ENCODE data around the genes MYO18A, CRYBA1 and CPD.

DNA sequence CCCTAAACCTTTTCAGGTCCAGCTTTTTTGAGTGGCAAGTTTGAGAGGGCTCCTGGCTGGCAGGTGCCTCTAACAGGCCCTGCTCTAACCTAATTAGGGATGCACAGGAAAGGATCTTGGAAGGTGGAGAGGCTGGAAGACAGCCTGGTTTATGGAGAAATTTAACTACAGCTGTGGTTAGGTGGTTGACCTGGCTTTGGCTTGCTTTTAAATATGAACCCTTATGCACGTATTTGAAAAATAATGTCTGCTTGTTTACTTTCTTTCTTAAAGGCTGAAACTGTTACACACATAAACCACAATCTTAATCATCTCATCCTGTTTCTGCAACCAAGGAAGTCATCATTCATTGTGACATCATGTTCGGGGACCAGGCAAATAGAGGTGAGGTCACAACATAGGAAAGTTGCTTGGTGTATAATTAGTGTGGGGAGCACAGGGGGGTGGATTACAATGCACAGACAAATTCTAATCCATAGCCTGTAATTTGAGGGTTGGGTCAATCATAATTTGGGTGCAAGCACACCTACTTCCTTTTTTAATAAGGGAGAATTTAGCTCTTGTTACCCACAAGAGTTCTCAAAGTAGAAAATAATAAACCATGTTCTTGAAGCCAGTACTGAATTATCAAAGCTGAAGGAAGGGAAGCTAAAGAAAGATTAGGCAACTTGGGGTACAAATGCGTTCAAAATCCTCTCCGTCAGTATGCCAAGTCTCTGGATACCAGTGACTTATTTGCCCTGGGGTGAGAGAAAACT, 23.2 kb upstream of the DHRS13 start:
- RRBS: no CpG with 5 or more reads among the region's 4 CpGs

DNA sequence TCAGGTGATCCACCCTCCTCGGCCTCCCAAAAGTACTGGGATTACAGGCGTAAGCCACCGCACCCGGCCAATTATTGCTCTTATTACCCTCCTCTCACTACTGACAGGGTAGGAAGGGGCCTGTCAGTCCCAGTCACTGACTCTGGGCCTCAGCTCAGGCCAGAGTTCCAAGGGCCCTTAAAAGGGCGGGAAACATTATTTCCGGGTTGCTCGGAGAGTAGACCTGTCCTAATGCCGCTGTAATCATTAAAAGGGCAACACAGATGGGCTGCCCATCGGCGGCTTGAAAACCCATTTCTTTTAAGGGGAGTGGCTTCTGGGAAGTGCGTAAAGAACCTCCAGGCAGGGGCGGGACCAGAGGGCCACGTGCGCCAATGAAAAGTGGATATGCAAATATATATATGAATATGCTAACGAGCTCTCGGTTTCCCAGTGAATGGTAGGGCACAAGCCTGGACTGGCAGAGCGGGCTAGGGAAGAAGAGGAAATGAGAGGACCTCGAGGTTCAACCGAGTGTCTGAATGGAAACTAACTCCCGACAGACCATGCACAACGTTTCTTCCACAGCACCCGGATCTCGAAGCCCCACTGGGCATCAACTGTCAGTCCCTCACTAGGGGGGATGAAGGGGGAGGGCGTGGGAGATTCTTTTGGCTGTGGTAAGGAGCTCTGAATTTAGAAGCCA, 26.7 kb downstream of the PIPOX start:
- RRBS: no CpG with 5 or more reads among the region's 24 CpGs

- RRBS: no CpG with 5 or more reads among the region's 14 CpGs
Observed at GRCh38 chr17:29094544-29095269, 51.8 kb downstream of the PIPOX start.

- RRBS: no CpG with 5 or more reads among the region's 19 CpGs
Observed at GRCh38 chr17:29140632-29141895, 39.1 kb downstream of the MYO18A start.

DNA sequence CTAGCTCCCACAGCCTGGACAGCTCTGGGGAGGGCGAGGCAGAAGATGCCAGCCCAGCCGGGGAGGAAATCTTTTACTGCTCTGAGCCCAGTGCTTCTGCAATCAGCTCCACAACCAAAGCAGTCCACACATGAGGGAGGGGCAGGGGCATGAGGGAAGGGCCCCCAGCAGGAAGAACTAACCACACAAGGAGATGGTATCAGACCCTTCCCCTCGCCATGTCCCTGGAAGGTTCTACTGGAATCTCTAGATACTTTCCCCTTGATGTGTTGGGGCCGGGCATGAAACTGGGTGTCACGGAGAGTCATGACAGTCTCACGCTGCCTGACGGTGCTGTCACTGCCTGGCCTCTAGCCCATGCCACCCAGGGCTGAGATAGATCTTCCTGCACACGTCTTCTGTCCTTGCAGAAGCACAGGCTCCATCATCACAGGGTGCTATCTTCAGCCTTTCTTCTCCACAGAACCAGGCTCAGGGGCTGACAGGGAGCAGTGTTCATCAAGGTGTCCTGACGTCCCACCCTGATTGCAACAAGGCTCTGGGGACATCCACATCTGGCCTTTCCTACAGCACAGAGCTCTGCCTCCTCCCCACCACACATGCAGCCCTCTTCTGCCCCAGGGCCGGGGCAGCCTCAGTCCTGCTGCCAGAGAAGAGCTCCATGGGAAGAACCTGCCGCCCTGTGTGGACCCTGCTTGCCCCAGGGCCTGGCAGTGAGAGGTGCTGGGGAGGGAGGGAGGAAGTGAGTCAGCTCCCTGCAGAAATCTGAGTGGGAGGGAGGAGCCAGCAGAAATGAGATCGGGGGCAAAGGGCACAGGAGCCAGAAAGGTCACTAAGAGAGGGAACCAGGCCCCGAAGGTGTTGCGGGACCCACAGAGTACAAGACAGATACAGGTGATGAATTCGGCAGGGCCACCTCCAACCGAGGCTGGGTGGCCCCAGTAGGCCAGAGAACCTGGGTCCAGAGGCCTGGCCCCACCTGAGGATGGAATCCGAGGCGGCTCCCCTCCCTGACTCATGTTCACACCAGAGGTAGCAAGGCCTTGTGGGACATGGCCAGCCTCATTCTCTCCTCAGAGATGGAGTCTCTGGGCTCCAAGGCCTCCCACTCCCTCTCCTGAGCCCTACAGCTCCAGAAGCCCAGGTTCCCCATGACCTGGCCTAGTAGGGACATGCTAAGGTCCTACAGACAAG, 25.1 kb downstream of the MYO18A start:
- RRBS: no CpG with 5 or more reads among the region's 18 CpGs

- RRBS: 2% methylated on average over 30 of the region's 76 CpGs
Observed at GRCh38 chr17:29179946-29180604, at the start of gene MYO18A. Gene MYO18A (minus strand): TSS chr17:29180398.

GRCh38 chr17:29240801-29241678, 5.6 kb upstream of the CRYBA1 start:
- RRBS: no CpG with 5 or more reads among the region's 5 CpGs

DNA sequence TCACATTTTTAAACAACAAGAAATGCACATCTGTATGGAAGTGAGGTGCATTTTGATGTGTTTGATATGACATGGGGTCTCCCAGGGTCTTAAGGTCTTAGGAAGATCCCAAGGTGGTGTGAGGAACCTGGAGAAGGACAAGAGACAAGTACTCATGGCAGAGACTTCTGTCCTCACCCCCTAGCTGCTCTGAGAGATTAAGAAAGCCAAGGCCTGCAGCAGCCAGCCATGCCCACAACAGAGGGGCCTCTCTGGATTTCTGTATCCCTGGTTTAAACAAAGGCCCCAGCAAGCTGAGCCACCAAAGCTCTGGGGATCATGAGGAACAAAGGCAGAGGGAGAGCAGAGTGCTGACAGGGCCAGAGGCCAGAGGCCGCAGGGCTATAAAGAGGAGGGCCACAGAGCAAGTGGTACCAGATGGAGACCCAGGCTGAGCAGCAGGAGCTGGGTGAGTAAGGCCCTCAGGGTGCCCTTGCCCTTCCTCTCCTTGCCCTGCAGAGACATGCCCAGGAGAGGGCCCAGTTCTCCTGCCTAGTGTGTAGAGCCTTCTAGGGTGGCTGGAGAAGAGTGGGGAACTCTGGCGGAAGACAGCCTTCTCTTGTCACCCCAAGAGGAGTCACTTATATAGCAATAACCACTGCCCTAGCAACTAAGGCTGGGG, at the start of gene CRYBA1:
Gene CRYBA1 (plus strand): TSS at position 413 of the 661 bp plus-strand sequence.
- RRBS: no CpG with 5 or more reads among the region's 2 CpGs

GRCh38 chr17:29277271-29277603, 16.7 kb downstream of the NUFIP2 start:
- RRBS: no CpG with 5 or more reads among the region's 1 CpG

DNA sequence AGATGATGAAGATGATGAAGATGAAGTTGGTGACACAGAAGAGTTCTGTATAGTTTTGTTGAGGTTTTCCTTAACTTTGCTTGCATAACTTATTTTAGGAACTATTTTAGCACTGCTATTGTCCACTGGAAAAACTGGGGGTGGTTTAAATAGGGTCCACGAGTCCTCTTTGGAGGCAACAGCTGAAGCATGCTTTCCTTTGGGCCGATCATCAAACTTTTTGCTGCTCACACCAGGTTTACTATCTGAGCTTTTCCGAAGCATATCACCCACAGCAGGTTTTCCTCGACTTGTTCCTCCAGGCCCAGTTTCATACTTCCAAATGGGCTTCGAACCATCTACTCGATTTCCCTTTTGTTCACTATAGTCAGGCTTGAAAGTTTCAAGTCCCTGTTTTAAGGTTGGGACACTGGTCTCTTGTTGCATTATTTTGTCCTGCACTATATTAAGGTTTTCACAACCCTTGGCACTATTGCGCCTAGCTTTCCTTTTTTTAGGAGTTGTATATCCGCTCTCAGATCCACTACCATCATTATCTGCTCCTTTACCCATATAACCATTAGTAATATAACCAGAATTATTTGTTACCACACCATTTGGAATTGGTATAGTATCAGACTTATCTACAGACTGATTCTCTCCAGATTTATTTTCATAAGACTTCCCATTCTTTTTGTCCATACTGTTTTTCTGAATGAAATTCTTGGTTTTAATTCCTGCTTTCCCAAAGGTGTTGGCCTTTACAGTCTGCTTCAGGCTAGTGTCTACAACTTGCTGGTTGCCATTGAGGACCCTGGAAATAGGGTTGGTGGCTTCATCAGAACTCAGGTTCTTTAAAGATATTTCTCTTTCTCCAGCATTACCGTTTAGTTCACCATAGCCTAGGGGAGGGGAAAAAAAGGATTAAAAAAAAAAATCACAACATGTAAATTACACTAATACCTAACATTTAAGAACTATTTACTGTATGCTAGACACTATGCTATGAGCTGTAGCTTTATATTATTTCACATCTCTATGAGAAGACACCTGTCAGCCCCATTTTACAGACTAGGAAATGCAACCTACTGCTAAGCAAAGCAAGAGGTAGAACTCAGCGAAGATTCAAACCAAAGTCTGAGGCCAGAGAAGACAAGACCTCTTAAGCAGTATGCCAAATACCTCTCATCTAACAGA, 6.7 kb downstream of the NUFIP2 start:
- RRBS: no CpG with 5 or more reads among the region's 10 CpGs

GRCh38 chr17:29433655-29434033, 43.5 kb downstream of the TAOK1 start:
- RRBS: no CpG with 5 or more reads among the region's 6 CpGs

DNA sequence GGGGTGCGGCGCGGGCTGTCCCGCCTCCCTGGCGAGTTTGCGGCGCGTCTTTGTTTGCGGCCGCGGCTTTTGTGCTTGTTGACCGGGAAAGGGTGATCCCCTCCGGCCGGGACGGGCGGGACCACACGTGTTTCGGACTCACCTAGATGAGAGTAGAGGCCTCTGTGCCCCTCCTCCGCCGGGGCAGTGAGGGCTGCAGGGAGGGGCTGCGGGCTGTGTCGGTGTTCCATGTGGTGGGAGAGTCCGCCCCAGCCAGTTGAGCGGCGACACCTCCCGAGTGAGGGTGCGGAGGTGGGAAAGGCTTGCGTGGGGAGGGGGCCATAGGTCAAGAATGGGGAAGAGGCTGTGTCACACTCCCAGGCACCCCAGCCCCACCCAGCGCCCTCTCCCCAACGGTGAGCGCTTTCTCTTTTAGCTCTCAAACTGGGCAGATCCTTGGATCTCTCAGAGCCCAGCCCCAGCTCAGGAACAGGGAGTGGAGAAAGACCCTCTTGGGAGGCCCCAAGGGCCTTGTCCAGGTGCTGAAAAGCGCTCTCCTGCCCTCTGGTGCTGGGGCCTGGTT, 949 bp downstream of the ANKRD13B start:
- RRBS: under 1% methylated on average over 15 of the region's 32 CpGs

GRCh38 chr17:29667396-29667979, 44.8 kb upstream of the CORO6 start:
- RRBS: no CpG with 5 or more reads among the region's 7 CpGs

DNA sequence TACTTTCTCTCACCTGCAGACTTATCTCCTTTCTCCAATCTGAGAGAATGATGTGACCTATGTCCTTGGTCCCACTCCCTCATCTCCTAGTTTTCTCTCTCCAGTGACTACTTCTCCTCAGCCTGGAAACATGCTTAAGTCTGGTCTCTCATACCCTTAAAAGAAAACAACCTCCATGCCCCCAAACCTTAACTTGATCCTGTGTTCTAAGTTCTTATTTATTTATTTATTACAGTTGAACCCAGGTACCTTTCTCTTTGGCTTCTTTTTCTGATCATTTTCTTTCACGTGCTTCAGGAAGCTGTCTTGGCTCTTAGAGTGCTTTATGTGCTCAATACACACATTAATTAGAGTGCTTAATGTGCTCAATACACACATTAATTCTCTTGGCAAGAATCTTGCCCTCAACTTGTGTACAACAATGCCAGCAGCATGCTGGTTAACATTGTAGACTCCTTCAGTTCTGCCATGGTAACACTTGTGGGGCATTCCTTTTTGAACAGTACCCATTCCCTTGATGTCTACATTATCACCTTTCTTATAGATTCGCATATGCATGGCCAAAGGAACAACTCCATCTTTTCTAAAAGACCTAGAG, 93.4 kb upstream of the CORO6 start:
- RRBS: no CpG with 5 or more reads among the region's 2 CpGs

DNA sequence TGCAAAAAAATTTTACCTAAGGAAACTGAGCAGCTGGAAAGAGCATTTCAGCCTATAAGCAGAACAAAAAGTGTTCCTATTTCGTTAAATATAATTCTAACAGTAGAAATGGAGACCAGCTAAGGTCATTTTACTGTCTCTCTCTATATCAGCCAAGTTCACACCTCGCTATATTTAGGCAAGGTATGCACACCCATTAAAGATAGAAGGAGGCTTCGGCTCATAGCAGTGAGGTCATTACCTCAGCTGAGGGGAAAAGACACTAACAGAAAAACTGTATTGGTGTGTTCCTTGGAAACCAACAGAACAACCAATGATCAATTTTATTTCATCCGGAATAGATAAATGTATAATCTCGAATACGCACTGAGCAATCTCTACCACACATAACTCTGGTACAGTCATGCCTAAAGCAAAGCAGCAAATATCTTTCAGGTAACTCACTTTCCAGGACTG, 109.8 kb upstream of the CORO6 start:
- RRBS: no CpG with 5 or more reads among the region's 6 CpGs

- RRBS: no CpG with 5 or more reads among the region's 5 CpGs
Observed at GRCh38 chr17:29779022-29779626, 150.9 kb downstream of the SSH2 start.

- RRBS: no CpG with 5 or more reads among the region's 3 CpGs
Observed at GRCh38 chr17:29825642-29825988, 104.4 kb downstream of the SSH2 start.

DNA sequence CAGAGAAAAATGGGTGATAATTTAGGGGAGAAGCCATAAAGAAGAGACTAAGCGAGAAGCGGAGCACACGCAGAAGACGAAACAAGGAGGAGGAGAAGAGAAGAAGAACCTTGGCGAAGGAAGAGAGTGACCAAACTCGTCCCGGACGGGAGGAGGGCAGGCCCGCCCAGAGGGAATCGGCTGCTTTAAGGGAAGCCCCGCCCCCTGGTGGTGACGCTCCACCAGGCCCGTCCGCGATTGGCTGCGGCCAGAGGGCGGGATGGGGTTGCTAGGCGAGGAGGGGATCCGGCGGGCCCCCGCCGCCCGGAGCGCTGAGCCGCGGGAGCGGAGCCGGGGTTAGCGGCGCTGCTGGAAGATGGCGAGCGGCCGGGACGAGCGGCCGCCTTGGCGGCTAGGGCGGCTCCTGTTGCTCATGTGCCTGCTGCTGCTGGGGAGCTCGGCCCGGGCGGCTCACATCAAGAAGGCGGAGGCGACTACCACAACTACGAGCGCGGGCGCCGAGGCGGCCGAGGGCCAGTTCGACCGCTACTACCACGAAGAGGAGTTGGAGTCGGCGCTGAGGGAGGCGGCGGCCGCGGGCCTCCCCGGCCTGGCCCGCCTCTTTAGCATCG, at the start of gene CPD:
Gene CPD (plus strand): TSS at position 302 of the 611 bp plus-strand sequence.
- RRBS: 2% methylated on average over 10 of the region's 62 CpGs

DNA sequence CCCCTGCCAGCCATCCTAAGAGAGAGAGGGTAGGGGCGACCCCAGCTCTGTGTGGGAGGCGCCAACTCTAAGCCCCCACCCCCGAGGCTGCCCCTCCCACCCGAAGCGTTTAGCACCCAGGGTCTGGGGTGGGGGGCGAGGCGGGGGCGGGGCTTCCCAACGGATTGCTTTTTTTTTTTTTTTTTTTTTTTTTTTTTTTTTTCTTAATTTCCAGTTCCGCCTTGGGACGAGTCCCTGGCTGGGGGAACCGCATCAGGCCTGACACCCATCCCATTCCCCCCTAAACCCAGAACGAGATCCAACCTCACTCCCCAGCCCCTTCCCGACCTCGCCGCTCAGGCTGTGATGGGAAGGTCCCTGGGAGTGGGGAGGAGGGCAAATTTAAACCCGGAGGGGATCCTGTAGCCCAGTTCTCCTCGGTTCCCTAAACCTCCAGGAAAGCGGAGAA, 169.1 kb downstream of the GOSR1 start:
- RRBS: no CpG with 5 or more reads among the region's 19 CpGs

GRCh38 chr17:30825520-30826268, 1.2 kb upstream of the CRLF3 start:
- RRBS: no CpG with 5 or more reads among the region's 15 CpGs